Measurements from ENCODE around the genes FAM171A2, EFTUD2 and FMNL1.

GRCh38 chr17:44203188-44204326 lies 3.9 kb upstream of the ATXN7L3 start:
- PRO-cap, 4 experiments: no peak in any of the 4 experiments
- RAMPAGE, long total RNA, 2 experiments: no peak in any of the 2 experiments

- PRO-cap, 4 experiments: peak in 1 of 4 experiments; most common minus-strand start chr17:44213129 (in 1)
- RAMPAGE, long total RNA, 2 experiments: no peak in any of the 2 experiments
Measured at GRCh38 chr17:44212968-44213790, 6.3 kb downstream of the UBTF start.

- PRO-cap, 4 experiments: peak in 4 of 4 experiments; most common plus-strand start chr17:44221402 (in 4); most common minus-strand start chr17:44221302 (in 4)
- RAMPAGE, long total RNA, 2 experiments: start-site peak on the minus strand in 2 of 2 experiments, at chr17:44221234-44221333 at its widest, 19 to 67 reads per replicate
Measured at GRCh38 chr17:44221177-44222021, 1.9 kb upstream of the UBTF start.

DNA sequence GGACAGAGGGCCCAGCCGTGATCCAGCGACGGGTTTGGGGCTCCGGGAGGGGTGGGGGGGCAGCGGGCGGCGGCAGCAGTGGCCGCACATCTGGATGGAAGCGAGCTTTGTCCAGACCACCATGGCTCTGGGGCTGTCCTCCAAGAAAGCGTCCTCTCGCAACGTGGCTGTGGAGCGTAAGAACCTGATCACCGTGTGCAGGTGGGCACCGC lies 244 bp downstream of the RUNDC3A start:
- PRO-cap, 4 experiments: no peak in any of the 4 experiments
- RAMPAGE, long total RNA, 2 experiments: no peak in any of the 2 experiments

DNA sequence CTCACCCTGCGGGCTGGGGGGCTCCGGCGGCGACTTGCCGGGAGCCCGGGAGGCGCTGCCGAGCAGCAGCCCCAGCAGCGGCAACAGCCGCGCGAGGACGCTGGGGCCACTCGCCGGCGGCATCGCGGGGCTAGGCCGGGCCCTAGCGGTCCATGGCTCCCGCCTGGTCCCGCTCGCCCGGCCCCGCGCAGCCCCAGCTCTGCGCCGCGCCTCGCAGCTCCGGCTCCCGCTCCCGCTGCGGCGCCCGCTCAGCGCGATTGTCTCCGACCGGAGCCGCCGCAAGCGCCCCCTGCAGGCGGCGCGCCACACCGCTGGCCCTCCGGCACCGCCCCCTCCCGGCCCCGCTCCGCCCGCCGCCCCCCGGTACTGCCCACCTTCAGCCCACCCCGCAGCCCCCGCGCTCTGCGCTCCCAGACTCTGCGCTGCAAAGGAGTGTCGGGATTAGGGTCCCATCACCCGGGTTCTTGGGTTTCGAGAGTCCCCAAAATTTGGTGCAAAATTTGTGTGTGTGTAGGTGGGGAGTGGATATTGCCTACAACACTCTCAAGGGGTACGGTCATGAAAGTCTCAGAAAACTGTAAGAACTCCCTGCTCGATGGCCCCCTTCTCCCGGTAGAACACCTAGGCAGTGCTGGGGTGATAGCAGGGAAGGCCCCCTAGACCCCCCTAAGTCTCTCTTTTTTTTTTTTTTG lies at the start of gene FAM171A2:
TSS of gene FAM171A2 (minus strand) at position 262 of the 692 bp plus-strand sequence.
- PRO-cap, 4 experiments: peak in 4 of 4 experiments; most common minus-strand start position 259 of the sequence (in 4)
- RAMPAGE, long total RNA, 2 experiments: no peak in any of the 2 experiments

- PRO-cap, 4 experiments: no peak in any of the 4 experiments
- RAMPAGE, long total RNA, 2 experiments: no peak in any of the 2 experiments
Measured at GRCh38 chr17:44466543-44467073, 36.6 kb downstream of the GPATCH8 start.

GRCh38 chr17:44850704-44851592 lies 3.3 kb downstream of the HIGD1B start:
- PRO-cap, 4 experiments: no peak in any of the 4 experiments
- RAMPAGE, long total RNA, 2 experiments: no peak in any of the 2 experiments

DNA sequence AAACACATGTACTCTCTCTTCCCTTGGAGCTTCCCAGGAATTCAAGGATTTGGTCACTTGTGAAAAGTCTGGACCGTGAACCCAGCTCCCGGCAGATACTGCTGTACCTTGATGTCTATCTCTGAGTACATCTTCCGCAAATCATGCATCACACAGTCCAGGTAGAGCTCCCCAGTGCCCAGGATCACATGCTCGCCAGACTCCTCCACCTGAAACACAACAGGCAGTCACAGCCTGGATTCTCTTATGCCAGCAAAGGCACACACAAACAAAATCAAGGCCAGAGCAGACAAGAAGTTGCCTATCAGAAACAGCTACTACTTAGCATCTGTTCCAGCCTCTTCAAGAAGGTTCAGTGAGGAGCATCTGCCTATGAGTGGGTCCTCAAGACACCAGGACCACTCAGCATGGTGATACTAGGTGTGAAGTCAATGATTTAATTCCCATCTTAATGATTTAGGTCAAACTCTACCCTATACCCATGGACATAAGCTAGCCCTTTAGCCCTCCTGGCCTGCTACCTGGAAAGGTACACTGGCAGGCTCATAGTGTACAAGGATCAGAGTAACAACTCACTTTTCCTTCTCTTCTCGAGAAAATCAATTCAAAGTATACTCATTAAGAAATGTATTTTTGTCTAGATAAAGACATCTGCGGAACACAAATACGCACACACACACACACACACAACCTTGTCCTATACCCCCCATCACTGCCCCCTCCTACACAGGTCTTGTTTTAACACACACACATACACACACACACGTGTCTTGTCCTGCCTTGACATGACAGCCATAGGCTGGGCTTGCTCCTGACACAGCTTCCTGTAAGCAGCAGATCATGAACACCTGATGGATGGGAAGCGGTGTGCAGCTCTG lies 11.5 kb downstream of the HIGD1B start:
- PRO-cap, 4 experiments: no peak in any of the 4 experiments
- RAMPAGE, long total RNA, 2 experiments: no peak in any of the 2 experiments

- PRO-cap, 4 experiments: peak in 4 of 4 experiments; most common plus-strand start chr17:44899729 (in 3); most common minus-strand start chr17:44899366 (in 4)
- RAMPAGE, long total RNA, 2 experiments: start-site peak on the plus strand in 1 of 2 experiments, at chr17:44899729-44899769 at its widest, 6 reads per replicate; start-site peak on the minus strand in 2 of 2 experiments, at chr17:44899385-44899455 at its widest, 579 to 1,196 reads per replicate
Measured at GRCh38 chr17:44898885-44899885, at the start of gene EFTUD2. TSS of gene EFTUD2 (minus strand) at chr17:44899445.

DNA sequence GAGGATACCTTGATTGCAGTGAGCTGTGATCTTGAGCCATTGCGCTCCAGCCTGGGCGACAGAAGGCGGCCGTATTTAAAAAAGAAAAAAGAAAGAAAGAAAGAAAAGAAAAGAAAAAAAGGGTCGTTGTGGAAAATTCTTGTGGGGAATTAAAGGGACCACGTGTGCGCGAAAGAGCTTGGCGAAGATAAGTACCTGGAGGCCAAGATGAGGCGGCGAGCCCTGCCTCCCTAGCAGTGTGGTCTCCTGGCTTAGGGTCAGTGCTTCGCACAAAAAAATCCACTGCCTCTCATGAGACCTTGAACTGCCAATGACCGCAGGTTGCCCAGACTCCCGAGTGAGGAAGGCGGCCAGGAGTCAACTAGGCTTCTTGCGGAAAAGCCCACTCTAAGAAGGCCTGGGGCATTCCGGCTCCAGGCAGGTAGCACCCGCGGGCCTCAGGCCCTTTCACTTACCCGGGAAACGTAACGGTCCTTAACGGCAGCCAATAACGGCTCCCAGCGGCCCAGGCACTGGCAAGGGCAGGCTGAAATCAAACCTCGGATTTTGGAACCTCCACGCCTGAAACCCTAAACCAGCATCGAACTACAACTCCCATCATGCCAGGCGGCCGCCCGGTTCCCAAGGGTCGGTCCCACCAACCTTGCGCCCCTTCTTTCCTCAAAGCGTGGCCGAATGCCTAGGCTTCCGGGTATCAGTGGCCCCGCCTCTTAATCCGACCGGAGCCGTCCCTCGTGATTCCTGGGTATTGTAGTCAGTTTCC lies 503 bp upstream of the NMT1 start:
- PRO-cap, 4 experiments: peak in 4 of 4 experiments; most common plus-strand start position 328 of the sequence (in 1); most common minus-strand start position 681 of the sequence (in 3)
- RAMPAGE, long total RNA, 2 experiments: start-site peak on the minus strand in 2 of 2 experiments, centred at positions 567 to 679 of the sequence, 22 to 64 reads per replicate

GRCh38 chr17:45115306-45115665 lies 17.0 kb downstream of the PLCD3 start:
- PRO-cap, 4 experiments: no peak in any of the 4 experiments
- RAMPAGE, long total RNA, 2 experiments: no peak in any of the 2 experiments

GRCh38 chr17:45149131-45149565 lies 873 bp downstream of the HEXIM1 start:
- PRO-cap, 4 experiments: peak in 4 of 4 experiments; most common plus-strand start chr17:45149465 (in 2); most common minus-strand start chr17:45149270 (in 2)
- RAMPAGE, long total RNA, 2 experiments: start-site peak on the plus strand in 1 of 2 experiments, at chr17:45149143-45149240 at its widest, 38 reads per replicate

DNA sequence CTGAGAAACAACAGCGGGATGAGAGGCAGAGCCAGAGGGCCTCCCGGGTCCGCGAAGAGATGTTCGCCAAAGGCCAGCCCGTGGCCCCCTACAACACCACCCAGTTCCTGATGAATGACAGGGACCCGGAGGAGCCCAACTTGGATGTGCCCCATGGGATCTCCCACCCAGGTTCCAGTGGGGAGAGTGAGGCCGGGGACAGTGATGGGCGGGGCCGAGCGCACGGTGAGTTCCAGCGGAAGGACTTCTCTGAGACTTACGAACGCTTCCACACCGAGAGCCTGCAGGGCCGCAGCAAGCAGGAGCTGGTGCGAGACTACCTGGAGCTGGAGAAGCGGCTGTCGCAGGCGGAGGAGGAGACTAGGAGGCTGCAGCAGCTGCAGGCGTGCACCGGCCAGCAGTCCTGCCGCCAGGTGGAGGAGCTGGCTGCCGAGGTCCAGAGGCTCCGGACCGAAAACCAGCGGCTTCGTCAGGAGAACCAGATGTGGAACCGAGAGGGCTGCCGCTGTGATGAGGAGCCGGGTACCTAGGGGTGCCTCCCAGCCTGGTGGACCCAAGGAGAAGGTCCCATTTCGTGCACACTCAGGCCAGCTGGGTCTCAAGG lies 7.7 kb downstream of the HEXIM2 start:
- PRO-cap, 4 experiments: no peak in any of the 4 experiments
- RAMPAGE, long total RNA, 2 experiments: no peak in any of the 2 experiments

GRCh38 chr17:45197394-45198249 lies 24.1 kb upstream of the FMNL1 start:
- PRO-cap, 4 experiments: peak in 2 of 4 experiments; most common plus-strand start chr17:45198076 (in 2); most common minus-strand start chr17:45198057 (in 1)
- RAMPAGE, long total RNA, 2 experiments: no peak in any of the 2 experiments

DNA sequence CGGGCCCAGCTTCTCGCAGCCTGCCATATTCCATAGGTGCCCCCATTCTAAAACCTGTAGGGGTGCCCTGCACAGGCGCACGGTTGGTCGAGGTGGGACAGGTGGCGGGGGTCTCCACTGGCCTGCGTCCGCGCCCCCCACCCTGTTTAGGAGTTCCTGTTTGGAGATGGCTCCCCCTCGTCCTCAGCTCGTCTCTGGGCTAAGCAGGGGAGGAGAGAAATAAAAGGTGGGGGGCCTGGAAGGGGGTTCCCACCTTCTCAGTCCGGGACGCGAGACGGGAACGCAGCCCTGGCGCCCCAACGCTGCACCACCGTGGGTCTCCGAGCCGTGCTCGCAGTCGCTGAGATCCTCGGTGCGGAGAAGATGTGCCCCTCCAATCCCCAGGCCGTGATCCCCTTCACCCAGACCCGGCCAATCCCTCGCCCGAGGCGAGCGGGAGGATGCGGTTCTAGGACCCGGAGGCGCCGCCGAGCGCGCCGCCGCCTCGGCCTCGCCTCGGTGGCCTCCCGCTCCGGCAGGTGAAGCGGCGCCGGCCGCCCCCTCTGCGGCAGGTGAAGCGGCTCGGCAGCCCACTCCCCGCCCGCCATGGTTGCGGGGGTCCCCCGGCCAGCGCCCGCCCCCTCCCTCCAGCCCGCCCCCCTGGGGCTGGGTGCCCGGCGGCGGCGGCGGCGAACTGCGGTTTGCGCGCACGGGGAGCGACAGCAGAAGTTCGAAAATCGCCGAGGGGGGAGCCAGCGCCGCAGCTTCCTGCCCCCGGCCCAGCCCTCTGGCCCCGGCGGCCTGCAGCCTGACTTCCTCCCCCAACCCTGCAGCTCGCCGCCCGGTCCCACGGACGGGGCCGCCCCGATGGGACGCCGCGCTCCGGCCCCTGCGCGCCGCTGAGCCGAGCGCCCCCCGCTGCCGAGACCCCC lies at the start of gene FMNL1:
TSS of gene FMNL1 (plus strand) at position 790 of the 911 bp plus-strand sequence.
- PRO-cap, 4 experiments: peak in 4 of 4 experiments; most common plus-strand start position 811 of the sequence (in 2); most common minus-strand start position 675 of the sequence (in 3)
- RAMPAGE, long total RNA, 2 experiments: no peak in any of the 2 experiments

GRCh38 chr17:45231884-45232151 lies 10.1 kb downstream of the FMNL1 start:
- PRO-cap, 4 experiments: no peak in any of the 4 experiments
- RAMPAGE, long total RNA, 2 experiments: no peak in any of the 2 experiments

DNA sequence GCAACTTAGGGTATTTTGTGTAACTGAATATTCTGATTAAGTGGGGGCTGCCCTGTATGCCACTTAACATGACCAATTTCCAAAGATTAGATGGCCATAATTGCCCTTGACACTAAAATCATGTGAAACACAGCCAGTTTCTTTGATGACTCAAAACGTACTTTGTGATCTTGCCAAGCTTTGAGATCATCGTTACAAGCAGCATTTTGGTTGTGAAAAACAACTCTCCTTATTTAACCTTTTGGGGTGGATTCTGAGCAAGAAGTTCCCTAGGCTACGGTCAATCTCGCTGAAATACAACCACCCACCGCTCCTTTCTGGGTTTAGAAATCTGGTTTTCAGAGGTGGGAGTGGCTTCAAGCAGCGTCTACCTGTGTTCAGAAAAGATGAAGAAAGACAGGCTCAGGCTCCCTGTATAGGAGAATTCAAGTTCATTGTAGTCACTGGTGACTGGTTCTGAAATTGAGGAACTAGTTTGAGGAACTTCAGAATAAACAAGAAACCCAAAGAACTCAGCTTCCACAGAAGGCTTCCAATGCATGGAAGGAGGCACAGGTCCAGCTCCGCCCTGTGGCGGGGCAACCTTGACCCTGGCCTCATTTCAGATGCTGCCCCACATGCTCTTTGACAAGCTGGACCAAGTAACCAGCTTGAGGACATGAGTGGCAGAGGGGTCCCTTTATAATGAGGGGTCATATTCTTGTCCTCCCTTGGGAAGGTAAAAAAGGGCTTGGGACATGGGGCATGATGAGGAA lies 9.3 kb downstream of the MAP3K14 start:
- PRO-cap, 4 experiments: peak in 4 of 4 experiments; most common plus-strand start position 283 of the sequence (in 2); most common minus-strand start position 285 of the sequence (in 1)
- RAMPAGE, long total RNA, 2 experiments: no peak in any of the 2 experiments

- PRO-cap, 4 experiments: peak in 4 of 4 experiments; most common plus-strand start chr17:45341980 (in 4); most common minus-strand start chr17:45341792 (in 2)
- RAMPAGE, long total RNA, 2 experiments: no peak in any of the 2 experiments
Measured at GRCh38 chr17:45341529-45342123, 24.8 kb upstream of the MAP3K14 start.

- PRO-cap, 4 experiments: no peak in any of the 4 experiments
- RAMPAGE, long total RNA, 2 experiments: no peak in any of the 2 experiments
Measured at GRCh38 chr17:45364502-45365015, 47.7 kb upstream of the MAP3K14 start.

GRCh38 chr17:45415242-45416097 lies 17.2 kb downstream of the ARHGAP27 start:
- PRO-cap, 4 experiments: no peak in any of the 4 experiments
- RAMPAGE, long total RNA, 2 experiments: no peak in any of the 2 experiments